ENCODE results near the gene TMEM39A.

DNA sequence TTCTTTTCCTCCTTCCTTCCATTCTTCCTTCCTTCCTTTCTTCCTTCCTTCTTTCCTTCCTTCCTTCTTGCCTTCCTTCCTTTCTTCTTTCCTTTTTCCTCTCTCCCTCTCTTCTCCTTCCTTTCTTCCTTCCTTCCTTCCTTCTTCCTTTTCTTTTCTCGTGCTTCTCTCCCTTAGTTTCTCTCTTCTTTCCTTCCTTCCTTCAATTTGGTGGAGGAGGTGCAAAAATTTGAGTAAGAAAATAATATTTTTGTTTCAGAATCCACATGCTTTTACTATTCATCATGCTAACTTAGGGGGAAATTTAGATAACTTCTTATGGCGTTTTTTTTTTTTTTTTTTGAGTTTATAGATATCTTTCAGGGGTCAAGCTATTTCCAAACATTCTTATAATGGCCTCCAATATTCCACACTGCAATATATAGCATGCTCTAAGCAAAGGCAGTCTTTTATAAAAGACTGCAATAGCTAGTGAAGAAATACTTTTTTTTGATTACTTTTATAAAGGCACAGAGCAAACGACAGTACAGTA, 287.8 kb downstream of the ZBTB20 start:
- PRO-cap: no peak
CAGE:
- cytosol, long polyA plus RNA: no peak
- long polyA plus RNA: no peak
- nucleus, long polyA plus RNA: no peak

DNA sequence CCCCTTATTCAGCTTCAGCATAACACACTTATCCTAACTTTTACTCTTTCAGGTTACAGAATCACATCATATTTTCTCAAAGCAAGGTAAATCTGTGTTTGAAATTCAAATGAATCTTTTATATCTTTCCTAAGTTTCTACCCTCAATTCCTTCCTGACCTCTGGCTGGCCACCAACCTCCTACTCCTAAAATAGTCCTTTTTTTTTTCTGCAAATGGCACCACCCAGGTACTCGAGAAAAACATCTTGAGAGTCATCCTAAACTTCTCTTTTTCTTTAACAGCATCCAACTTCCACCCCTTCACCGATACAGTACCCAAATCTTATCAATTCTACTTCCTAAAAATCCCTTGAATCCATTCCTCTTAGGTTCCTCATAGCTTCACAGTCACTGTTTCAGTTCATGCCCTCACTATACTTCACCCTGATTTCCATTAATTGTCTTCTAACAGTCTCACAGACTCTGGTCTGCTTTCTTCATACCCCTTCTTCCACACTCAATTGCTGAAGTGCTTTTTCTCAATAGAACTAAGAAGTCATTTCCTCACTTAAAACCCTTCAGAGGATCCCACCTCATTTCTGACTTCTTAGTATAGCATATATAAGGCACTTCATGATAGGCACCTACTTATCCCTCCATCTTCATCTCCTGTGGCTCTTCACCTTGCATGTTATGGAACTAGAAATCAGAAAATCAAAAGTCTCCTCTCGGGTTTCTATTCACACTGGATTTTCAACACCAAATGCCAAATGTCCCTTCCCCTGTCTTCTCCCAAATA, 80.8 kb downstream of the ZBTB20 start:
- PRO-cap: no peak
CAGE:
- cytosol, long polyA plus RNA: no peak
- long polyA plus RNA: no peak
- nucleus, long polyA plus RNA: no peak

GRCh38 chr3:115145483-115145887, 1.6 kb downstream of the ZBTB20 start:
- PRO-cap: no peak
CAGE:
- cytosol, long polyA plus RNA: no peak
- long polyA plus RNA: no peak
- nucleus, long polyA plus RNA: no peak

GRCh38 chr3:115187100-115187427, 40.0 kb upstream of the ZBTB20 start:
- PRO-cap: no peak
CAGE:
- cytosol, long polyA plus RNA: no peak
- long polyA plus RNA: no peak
- nucleus, long polyA plus RNA: no peak

DNA sequence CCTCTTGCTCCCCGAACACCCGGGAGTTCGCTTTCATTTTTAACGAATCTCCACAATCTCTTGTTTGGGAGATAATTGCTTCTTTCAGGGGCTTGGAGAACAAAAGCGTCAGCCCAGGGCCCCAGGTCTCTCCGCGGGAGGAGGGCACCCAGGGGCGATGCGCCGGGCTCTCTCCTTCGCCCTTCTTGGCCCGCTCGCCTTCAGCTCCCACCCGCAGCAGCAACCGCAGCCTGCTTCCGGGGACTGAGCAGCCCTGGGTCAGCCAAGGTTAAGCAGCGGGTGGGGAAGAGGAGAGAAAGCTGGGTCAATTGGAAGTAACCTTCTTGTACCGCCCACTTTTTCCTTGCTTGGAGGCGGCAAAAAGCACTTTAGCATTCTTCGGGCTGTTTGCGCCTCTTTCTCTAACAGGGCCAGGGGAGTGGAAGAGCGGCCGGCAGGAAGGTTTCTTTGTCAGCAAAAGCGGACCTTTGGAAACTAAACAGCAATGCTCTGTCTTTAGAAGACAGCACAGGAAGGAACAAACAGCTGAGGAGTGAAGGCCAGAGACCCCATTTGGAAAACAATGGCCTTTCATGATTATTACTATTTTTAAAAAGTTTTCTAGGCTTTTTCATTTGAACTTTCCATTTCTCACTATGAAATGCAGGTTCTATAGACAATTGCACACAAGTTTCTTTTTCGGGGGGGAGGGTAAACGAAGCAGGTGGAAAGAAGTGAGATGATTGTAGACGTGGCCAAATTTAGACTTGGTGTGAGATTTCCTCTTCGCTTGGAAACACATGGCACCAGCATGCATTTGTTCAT, 35.6 kb downstream of the GAP43 start:
- PRO-cap: no peak
CAGE:
- cytosol, long polyA plus RNA: no peak
- long polyA plus RNA: no peak
- nucleus, long polyA plus RNA: no peak

- PRO-cap: no peak
CAGE:
- cytosol, long polyA plus RNA: no peak
- long polyA plus RNA: no peak
- nucleus, long polyA plus RNA: no peak
These were observed 118.1 kb upstream of the LSAMP start for GRCh38 chr3:116563384-116563803.

DNA sequence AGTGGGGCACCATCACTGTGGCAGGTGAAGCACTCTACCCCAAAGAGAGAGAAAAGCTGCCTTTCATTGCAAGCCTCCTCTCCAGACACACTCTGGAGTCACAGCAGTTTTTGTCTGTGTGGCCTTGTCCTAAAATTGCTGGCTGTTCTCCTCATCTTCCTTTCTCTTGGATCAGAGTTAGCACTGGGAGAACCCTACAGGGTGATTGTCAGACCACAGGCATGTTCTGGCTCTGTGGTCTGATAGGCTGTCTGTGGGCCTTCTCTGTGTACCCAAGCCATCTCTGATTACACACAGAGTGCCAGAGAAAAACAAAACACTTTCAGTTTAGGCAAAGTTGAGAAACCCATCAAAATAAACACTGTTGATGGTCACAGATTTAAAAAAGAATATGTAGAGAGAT, 954.1 kb upstream of the LSAMP start:
- PRO-cap: no peak
CAGE:
- cytosol, long polyA plus RNA: no peak
- long polyA plus RNA: no peak
- nucleus, long polyA plus RNA: no peak

DNA sequence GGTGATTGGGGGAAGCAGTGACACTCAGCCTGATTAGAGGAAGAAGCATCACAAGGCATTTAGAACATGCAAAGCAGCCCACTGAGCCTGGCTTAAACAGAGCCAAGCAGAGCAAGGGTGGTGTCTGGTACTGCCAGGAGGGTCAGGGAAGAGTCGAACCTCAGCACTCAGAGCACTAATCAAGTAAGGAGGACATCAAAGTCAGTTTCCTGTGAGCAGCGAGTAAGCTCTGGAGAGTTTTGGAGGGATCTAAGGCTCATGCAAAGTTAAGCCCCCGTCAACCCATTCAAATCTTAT, 982.2 kb upstream of the LSAMP start:
- PRO-cap: no peak
CAGE:
- cytosol, long polyA plus RNA: no peak
- long polyA plus RNA: no peak
- nucleus, long polyA plus RNA: no peak

DNA sequence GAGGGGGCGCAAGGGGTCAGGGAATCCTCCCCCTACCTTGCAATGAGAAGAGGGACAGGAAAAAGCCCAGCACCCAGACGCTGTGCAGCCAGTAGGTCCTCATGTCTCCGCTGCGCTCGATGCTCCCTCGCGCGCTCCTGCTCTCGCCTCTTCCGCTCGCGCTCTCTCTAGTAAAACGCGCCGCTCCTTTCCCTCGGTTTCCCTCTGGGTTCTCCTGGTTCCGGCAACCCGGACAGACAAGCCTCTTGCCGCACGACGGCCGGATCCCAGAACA, 1037.6 kb downstream of the IGSF11 start:
- PRO-cap: no peak
CAGE:
- cytosol, long polyA plus RNA: no peak
- long polyA plus RNA: no peak
- nucleus, long polyA plus RNA: no peak

GRCh38 chr3:118987262-118987922, 47.3 kb downstream of the IGSF11 start:
- PRO-cap: no peak
CAGE:
- cytosol, long polyA plus RNA: no peak
- long polyA plus RNA: no peak
- nucleus, long polyA plus RNA: no peak

DNA sequence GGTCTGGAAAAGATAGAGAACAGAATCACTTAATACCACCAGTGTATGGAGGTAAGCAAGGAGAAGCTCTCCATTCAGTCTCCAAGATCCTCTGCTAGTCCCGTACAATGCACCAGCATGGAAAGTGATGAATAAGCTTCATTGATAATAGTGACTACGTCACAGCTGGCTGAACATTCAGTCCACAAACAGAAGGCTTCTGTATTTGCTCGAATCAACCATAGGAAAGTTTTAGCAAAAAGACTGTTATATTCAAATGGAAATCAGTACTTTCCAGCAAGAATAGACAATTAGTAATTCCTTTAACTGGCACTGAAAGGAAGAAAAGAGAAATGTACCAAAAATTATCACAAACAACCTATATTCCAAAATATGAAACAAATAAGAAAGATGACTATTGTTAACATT, 42.8 kb downstream of the IGSF11 start:
- PRO-cap: no peak
CAGE:
- cytosol, long polyA plus RNA: no peak
- long polyA plus RNA: no peak
- nucleus, long polyA plus RNA: no peak

DNA sequence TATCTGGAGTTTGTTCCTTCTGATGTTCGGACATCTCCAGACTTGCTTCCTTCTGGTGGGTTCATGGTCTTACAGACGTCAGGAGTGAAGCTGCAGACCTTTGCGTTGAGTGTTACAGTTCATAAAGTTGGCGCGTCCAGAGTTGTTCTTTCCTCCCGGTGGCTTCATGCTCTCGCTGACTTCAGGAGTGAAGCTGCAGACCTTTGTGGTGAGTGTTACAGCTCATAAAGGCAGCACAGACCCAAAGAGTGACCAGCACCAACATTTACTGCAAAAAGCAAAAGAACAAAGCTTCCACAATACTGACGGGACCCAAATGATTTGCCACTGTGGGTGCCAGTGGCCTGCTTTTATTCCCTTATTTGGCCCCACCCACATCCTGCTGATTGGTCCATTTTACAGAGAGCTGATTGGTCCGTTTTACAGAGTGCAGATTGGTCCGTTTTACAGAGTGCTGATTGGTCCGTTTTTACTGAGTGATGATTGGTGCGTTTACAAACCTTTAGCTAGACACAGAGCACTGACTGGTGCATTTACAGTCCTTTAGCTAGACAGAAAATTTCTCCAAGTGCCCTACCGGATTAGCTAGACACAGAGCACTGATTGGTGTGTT, 43.1 kb downstream of the ARHGAP31 start:
- PRO-cap: no peak
CAGE:
- cytosol, long polyA plus RNA: no peak
- long polyA plus RNA: no peak
- nucleus, long polyA plus RNA: no peak

DNA sequence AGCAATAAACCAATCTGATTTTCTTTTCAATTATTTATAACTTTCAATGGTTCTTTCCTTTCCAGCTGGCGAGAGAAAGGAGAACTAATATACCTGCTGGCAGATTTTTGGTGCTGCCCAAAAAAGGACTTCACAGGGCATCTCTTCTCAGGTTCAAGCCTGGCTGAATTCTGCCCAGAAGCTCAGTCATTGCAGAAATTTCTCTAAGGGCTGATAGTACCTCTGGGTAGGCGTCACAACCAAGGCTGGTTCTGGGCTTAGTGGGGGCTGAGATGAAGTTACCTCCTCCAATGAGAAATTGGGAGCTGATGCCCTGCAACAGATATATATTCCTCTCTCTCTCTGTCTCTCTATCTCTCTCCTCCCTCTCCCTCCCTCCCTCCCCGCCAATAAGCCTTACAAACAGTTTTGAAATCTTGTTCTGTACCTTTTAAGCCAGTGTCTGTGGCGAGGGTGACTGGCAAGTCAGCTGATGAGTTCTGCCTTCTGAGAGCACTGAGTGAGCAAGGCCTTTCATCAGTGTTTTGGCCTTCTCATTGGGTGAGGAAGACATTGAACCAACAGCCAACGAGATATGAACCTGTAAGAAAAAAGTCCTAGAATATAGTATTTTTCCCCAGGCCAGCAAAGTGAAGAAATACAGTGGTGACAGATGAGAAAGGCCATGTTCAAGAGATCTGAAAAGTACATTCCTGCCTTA, 45.6 kb downstream of the TMEM39A start:
- PRO-cap: no peak
CAGE:
- cytosol, long polyA plus RNA: no peak
- long polyA plus RNA: no peak
- nucleus, long polyA plus RNA: no peak

GRCh38 chr3:119463122-119464130, at the start of gene TMEM39A:
TSS of gene TMEM39A (minus strand) at chr3:119463615.
- PRO-cap: bidirectional peak, plus-strand start at chr3:119463812, minus-strand start at chr3:119463594
CAGE:
- cytosol, long polyA plus RNA: no peak
- long polyA plus RNA: no peak
- nucleus, long polyA plus RNA: no peak

DNA sequence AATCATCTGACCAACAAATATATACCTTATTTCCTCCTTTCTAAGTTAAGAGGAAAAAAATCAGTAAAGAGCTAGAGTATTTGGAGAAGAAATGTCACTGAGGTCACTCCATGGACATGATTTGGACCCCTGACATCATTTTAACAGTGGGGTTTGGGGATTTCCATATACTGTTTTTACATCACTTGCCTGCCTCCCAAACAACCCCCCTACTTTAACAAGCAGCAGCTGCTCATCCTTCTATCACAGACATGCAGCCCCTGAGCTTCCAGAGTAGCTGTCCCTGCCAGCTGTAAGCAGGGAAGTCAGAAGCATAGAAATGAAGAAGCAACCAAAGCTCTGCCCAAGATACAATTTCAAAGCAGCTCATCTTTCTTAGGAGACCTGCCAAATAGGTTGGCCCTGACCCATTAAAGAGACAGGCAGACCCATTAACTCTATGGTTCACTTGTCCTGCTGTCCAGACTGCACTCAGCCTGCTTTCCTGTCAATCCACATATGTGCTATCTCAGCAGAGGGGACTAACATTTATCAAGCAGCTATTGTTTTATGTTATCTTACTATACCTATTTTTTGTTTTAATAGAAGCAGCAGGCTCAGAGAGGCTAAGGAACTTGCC, 2.6 kb upstream of the POPDC2 start:
- PRO-cap: no peak
CAGE:
- cytosol, long polyA plus RNA: no peak
- long polyA plus RNA: no peak
- nucleus, long polyA plus RNA: no peak

- PRO-cap: no peak
CAGE:
- cytosol, long polyA plus RNA: no peak
- long polyA plus RNA: no peak
- nucleus, long polyA plus RNA: no peak
These were observed 1.0 kb downstream of the CFAP91 start for GRCh38 chr3:119703782-119704334.

GRCh38 chr3:119769449-119769735, 12.5 kb upstream of the NR1I2 start:
- PRO-cap: no peak
CAGE:
- cytosol, long polyA plus RNA: no peak
- long polyA plus RNA: no peak
- nucleus, long polyA plus RNA: no peak

- PRO-cap: no peak
CAGE:
- cytosol, long polyA plus RNA: no peak
- long polyA plus RNA: no peak
- nucleus, long polyA plus RNA: no peak
These were observed 126.4 kb downstream of the GSK3B start for GRCh38 chr3:119967788-119968304.

GRCh38 chr3:120090498-120091476, 3.5 kb downstream of the GSK3B start:
- PRO-cap: no peak
CAGE:
- cytosol, long polyA plus RNA: no peak
- long polyA plus RNA: no peak
- nucleus, long polyA plus RNA: no peak

GRCh38 chr3:120387753-120388089, 38.6 kb upstream of the LRRC58 start:
- PRO-cap: no peak
CAGE:
- cytosol, long polyA plus RNA: no peak
- long polyA plus RNA: no peak
- nucleus, long polyA plus RNA: no peak